Helper T cell (primary cell): ENCODE measurements around a stretch of chr13.

DNA sequence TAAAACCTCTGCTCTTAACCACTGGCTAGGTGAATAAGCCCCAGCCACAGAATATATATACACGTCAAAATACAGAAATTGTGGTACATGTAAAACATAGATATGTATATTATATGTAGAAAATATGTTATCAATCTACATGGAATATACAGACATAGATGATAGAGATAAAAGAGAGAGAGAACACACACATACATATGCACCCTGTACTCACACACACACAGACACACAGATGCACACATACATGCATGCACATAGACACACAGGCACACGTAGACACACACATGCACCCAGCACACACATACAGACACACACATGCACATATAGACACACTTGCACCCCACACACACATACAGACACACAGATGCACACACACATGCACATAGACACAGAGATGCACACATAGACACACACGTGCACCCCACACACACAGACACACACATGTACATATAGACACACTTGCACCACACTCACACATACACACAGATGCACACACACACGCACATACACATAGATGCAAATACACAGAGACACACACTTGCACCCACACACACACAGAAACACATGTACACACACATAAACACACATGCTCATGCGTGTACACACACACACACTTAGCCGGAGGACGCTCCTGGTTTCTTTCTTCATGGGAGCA is 9.8 kb downstream of the COL4A2 start:
- PRO-cap, 2 experiments, result no peak in any of the 2 experiments

DNA sequence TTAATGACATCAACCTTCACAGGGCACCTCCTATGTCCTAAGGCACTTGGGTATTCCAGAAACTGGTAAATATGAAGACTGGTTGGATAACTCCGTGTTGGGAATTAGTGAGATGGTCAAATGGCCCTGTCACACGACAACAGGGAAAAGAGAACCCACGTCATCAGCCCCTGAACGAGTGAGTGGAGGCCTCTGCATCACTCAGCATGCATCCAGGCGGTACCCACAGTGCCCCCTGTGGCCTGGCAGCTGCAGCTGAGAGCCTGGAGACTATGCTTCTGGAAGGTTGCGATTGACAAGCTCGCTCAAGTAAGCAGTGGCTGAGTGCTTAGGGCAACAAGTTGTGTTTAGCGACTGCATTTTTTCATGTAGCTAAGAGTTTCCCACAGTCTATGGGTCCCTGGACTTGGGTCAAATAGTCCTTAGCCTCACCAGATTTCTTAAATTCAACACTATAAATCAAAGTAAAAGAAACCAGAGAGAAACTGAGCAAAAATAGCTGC is 55.9 kb downstream of the COL4A2 start:
- PRO-cap, 2 experiments, result no peak in any of the 2 experiments

GRCh38 chr13:110418801-110419835 is 112.0 kb downstream of the COL4A2 start:
- PRO-cap, 2 experiments, result no peak in any of the 2 experiments

GRCh38 chr13:110429557-110430158 is 122.6 kb downstream of the COL4A2 start:
- PRO-cap, 2 experiments, result no peak in any of the 2 experiments

DNA sequence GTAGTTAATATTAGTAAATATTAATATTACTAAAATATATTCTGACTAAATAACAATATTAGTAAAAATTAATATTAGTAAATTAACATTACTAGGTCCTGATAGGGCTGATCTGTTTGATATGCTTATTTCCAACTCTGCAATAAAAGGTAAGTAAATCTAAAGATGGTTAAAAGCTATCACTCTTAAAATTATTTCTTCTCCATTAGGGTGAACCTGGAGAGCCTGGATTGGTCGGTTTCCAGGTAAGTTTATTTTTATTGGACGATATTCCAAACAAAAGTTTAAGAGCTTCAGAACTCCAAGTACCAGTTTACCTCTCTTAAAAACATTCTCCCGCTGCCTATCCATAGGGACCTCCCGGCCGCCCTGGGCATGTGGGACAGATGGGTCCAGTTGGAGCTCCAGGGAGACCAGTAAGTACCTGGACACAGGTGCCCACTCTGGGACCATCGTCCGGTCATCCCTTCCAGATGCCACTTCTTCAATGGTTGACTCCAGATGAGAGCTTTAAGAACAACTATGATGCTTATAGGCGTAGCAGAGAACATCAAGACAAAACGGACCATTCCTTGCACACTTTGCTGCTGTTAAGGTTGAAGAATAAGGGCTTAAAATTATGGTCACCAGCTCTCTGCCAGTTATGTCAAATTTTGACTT is 123.2 kb downstream of the COL4A2 start:
- PRO-cap, 2 experiments, result no peak in any of the 2 experiments

DNA sequence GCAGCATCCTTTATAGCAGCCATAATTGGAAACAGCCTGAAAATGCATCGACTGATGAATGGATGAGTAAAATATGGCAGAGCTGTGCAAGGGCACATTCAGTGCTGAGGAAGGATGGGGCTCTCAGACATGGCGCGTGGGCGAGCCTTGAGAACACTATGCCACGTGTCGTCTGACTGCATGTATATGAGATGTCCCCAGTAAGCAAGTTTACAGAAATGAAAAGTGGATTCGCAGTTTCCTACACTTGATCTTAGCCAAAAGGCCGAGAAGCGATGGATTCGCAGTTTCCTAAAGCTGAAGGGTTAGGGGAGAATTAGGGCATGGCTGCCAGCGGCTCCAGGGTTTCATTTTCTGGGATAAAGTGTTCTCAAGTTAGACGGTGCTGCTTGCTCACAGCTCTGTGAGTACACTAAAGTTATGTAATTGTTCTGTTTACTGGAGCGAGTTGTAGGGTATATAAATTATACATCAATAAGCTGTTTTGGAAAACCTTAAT is 78.0 kb downstream of the RAB20 start:
- PRO-cap, 2 experiments, result no peak in any of the 2 experiments

GRCh38 chr13:110504108-110504599 is 57.4 kb downstream of the RAB20 start:
- PRO-cap, 2 experiments, result no peak in any of the 2 experiments

GRCh38 chr13:110507103-110507726 is 54.3 kb downstream of the RAB20 start:
- PRO-cap, 2 experiments, result no peak in any of the 2 experiments

DNA sequence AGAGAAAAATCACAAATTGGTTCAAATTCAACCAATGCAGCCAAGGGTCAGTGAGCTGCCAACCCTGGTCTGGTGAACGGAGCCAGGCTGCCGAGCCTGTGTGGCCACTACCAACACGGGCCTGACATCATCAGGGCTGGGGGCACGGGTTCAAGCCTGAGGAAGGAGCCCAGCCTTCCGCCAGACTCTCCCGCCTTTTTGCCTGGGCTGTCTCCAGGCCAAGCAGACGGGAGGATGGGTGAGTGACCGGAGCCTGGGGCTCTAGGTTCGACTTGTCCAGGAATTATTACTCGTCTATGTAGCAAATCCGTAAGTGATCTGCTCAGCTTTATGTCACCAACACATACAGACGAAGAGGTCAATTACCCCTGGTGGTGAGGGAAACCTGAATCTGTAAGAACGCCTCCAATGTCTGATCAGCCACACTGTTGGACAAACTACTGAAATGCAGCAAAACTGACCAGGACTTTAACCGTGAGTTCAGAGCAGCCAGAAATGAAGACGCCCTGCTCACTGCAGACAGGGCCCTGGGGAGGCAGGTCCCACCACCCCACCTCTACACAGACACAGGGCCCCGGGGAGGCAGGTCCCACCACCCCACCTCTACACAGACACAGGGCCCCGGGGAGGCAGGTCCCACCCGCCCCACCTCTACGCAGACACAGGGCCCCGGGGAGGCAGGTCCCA is 31.8 kb downstream of the RAB20 start:
- PRO-cap, 2 experiments, result no peak in any of the 2 experiments

GRCh38 chr13:110561995-110562377 is 464 bp upstream of the RAB20 start:
- PRO-cap, 2 experiments, result no peak in any of the 2 experiments

DNA sequence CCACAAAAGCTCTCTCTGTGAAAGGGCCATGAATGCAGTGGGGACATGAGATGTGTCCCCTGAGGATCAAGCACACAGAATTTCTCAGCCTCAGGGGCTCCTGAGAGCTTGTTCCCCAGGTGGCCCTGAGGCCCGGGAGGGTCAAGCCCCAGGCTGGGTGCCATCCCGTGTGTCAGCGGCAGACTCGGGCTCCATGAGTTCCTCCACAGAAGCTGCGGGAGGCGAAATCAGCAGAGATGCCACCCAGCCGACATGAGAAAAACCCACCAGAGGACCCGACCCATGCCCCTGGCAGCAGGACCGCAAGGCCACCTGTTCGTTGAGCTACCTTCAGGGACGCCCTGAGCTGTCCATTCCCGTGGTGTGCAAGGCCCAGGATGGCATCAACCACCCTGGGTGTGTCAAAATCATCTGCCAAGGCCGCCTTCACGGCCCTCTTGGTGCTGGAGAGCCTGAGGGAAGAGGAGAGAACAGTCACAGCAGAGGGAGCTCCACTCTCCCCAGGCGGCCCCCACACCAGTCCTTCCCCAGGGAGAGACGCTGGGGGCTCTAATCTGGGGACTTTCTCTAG is 30.4 kb downstream of the NAXD start:
- PRO-cap, 2 experiments, result no peak in any of the 2 experiments

DNA sequence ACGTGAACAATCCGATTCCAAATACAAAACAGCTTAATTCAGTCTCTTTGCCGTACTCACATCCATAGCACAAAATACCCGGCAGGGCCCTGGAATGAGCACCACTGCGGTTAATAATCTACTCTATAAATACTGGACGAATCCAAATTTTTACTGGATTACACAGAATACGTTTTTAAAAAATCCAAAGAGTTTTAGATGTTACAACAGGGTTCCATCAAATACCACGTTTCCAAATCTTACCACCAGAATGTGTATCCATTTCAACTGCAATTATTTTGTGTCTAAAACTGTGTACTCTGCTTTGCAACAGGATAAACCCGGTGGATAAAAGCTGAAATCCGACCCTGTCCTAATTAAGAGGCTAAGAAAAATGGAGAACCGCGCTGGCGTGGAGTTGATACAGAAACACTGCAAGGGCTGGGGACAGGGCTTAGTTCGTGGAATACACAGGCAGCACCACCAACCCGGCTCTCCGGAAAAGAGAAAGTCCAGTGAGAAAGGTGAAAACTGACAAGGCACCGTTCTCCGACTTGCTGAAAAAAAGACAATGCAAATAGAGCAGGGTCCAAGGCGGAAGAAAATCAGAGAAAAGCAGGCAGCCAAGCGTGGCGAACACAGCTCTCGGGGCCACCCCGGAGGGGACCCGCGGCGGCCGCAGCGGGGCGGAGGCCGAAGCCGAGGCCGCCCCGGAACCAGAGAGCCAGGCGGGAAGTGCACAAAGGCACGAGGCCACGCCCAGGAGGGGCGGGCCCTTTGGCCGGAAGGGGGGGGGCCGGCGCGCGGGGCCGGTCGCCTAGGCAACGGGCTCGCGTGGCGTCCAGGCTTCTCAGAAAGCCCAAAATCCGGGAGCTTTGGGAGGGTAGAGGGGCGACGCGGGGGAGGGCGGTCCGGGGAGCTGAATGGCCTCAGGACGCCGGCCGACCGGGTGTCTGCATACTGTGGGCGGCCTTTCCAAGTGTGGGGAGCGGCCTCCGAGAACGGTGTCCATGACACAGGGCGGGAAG is 1.4 kb upstream of the ING1 start:
- PRO-cap, 2 experiments, result peak in 2 of 2 experiments; most common plus-strand start position 841 of the sequence (in 2); most common minus-strand start position 716 of the sequence (in 2)

- PRO-cap, 2 experiments, result no peak in any of the 2 experiments
Measured at GRCh38 chr13:110799280-110800337, 86.1 kb downstream of the ING1 start.

DNA sequence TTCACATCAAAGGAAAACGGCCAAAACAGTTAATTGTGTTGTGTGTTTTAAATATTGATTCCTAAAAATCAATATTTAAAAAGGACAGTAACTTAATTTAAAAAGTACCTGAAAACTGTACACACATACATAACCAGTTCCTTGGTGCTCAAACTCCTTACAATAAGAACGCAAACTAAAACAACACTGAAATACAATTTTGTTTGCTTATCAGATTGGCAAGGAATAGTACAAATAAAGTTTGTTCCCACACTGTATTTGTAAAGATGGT is 96.3 kb downstream of the ING1 start:
- PRO-cap, 2 experiments, result no peak in any of the 2 experiments

DNA sequence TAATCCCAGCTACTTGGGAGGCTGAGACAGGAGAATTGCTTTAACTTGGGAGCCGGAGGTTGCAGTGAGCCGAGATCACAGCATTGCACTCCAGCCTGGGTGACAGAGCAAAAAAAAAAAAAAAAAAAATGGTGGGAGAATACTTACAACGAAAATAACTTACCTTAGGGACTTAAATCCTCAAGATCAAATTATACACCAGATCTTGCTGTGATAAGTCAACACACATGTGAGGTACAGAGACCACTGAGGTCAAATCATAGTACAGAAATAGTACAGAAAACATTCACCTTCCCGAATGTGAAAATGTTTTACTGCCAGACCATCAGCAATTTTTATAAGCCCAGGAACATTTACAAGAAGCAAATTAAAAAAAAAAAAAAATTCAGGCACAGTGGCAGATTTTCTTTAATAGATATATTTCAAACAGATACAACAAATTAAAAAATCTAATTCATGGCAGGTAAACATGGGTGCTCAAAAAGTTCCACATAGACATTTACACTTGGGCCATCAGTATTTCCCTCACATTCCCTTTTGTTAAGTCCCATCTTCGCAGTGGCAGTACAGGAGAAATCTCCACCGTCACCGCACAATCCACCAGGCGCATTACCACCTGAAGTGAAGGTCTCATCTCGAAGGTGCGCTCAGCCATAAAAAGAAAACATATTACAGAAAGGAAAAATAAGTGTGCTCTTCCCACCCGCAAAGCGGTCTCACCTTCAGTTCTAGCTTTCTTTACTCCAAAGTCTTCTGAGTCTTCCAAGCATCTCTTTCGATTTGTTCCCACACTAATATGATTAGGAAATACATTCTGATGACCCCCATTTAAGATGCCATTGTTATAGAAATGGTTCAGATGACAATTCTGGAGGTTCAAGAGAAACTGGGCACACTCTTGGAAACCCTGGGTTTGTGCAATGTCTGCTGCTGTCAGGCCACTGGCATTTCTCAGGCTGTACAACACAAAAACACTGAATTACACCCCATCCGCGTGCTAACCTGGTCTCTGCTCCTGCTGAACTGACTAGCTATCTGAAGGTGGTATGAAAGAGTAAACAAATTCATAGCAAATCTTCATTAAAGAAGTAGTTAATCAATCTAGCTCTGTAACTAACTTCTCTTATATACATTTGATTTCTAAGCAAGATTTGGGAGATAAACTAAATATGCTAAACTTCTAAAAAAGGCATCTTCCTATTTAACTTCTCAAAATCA is 22.2 kb downstream of the ANKRD10 start:
- PRO-cap, 2 experiments, result no peak in any of the 2 experiments

- PRO-cap, 2 experiments, result no peak in any of the 2 experiments
Measured at GRCh38 chr13:110915967-110916272, 1.1 kb upstream of the ANKRD10 start.

DNA sequence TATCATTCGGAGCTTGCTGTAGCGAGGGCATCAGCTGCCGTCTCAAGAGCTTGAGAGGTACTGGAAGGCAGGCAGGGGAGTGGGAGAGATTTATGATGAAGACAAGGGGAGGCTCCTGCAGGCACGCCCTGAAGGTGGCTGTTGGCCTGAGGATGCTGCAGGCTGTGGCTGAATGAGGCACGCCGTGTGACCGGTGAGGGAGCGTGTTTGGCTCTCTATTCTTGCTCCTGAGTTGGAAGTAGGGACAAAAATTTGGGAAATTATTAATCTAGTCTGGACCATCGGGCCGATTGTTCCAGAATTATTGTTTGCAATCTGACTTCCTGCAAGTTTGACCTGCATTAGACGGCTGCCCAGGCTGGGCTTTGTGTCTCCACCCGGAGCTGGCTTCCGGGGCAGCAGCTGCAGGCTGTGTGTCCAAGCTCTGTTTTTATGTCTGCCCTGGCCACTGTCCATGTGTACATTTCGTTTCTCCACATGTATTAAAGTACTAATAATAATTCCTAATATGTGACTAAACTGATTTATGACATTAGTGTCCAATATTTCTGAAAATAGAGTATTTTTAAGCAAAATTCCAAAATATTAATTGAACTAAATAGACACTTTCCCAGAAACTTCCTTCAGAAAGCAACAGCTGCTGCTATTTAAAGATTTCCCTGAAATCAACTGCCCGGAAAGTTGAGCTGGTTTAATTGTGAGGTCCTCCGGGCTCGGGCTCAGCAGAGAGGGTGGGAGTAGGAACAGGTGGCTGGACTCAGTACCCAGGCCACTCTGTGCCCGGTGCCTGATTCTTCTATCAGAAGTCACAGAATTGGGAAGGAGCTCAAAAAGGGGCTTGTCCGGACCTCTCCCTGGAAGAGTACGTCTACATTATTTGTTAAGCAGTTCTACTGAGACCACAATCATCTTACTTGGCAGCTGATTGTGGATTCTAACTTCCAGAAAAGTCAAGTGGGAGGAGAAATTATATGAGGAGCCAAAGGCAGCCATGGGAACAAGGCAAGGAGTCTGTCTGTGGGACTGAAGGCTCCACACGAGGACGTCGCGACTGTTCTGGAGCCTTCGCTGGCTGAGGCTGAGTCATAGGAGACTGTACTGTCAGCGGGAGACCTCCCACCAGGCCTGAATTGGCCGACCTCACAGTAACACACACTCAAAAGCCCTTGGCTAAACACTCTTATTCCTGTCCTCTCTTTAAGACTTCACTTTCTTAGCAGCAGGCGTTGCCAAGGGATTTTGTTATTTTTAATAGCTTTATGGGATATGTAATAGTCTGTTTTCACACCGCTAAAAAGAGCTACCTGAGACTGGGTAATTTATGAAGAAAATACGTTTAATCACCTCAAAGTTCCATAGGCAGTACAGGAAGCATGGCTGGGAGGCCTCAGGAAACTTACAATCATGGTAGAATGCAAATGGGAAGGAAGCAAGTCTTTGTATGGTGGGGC is 91.5 kb upstream of the ANKRD10 start:
- PRO-cap, 2 experiments, result no peak in any of the 2 experiments

DNA sequence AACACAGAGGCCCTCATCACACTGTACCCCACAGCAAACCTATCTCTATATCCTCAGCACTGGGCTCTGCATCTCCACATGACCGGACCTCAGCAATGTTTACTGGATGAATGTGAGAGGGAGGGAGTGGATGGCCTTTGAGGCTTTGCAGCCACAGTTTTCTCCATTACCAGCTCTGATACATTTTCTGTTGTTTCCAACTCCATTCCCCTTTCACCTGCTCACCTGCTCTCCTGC is 232.6 kb downstream of the TEX29 start:
- PRO-cap, 2 experiments, result no peak in any of the 2 experiments

- PRO-cap, 2 experiments, result no peak in any of the 2 experiments
Measured at GRCh38 chr13:111860167-111860744, 206.7 kb upstream of the SOX1 start.

DNA sequence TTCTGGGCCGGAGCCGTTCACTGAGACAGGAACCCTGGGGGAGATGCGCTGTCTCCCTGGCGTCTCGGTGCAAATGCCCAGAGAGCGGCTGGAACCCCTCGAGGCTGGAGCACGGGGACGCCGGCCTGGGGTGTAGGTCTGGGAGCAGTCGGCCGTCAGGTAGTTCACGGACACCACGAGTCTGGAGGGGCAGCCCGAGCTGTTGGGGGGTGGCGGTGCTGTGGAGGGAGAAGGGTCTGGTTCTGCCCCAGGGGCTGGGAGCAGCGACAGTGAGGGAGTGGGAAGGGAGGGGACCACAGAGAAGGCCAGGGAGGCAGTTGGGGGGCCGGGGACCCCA is 173.3 kb upstream of the SOX1 start:
- PRO-cap, 2 experiments, result no peak in any of the 2 experiments